Islet of Langerhans (tissue), 1 donor: ENCODE measurements around a stretch of chr10.

DNA sequence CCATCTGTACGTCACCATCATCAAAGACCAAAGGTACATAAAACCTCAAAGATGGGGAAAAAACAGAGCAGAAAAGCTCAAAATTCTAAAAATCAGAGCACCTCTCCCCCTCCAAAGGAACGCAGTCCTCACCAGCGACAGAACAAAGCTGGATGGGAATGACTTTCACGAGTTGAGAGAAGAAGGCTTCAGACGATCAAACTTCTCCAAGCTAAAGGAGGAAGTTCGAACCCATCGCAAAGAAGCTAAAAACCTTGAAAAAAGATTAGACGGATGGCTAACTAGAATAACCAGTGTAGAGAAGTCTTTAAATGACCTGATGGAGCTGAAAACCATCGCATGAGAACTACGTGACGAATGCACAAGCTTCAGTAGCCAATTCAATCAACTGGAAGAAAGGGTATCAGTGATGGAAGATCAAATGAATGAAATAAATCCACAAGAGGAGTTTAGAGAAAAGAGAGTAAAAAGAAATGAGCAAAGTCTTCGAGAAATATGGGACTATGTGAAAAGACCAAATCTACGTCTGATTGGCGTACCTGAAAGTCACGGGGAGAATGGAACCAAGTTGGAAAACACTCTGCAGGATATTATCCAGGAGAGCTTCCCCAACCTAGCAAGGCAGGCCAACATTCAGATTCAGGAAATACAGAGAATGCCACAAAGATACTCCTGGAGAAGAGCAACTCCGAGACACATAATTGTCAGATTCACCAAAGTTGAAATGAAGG is 16.0 kb downstream of the ZMYND11 start:
- RRBS, result no CpG with 5 or more reads among the region's 16 CpGs

DNA sequence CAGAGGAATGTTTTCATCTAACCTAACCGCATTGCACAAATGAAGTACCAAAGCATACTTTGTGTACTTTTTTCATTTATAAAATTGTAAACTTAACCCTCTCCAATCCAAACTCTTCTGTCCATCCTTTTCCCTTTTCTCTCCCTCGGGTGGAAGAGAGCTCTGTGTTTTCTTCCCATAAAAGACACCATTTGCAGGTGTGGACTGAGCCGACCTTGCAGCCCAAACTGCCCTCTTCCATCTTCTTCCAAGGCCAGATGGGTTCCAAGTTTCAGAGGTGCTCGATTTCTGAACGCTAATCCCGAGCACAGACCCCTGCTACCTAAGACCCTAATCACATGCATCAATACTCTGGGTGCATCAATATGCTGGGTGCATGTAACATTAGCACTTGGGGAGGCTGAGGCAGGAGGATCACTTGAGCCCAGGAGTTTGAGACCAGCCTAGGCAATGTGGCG is 158.7 kb downstream of the ZMYND11 start:
- RRBS, result no CpG with 5 or more reads among the region's 7 CpGs

DNA sequence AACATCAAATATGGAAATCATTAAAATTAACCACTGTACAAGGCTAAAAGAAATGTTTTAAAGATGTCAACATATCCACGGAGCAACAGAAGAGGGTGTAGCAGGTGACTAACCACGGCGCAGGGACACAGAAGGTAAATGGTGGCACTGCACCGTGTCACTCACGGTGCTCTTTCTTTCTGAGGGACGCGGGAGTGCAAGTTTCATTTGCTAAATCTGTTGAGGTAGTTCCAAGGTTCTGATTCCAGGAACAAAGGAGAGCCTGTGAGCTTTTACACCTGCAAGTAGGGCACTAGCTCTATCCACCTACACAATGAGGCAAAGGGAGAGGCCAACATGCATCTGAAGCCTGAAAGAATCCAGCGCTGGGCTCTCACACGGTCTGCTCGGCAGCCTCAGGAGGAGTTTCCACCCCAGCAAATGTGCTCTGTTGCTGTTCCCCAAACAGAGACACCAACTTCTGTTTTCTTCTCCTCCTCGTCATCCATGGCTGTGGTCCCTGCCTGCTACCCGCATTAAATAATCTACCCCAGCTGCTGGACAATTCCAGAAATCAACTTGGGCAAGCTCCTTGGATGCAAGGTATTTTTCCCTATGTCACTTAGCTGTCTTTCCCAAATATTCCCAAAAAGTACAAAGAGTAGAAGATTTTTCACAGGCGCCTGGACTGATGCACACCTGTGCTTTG is 176.6 kb downstream of the ZMYND11 start:
- RRBS, result no CpG with 5 or more reads among the region's 13 CpGs

GRCh38 chr10:369762-370178 is 234.5 kb downstream of the ZMYND11 start:
- RRBS, result no CpG with 5 or more reads among the region's 9 CpGs

DNA sequence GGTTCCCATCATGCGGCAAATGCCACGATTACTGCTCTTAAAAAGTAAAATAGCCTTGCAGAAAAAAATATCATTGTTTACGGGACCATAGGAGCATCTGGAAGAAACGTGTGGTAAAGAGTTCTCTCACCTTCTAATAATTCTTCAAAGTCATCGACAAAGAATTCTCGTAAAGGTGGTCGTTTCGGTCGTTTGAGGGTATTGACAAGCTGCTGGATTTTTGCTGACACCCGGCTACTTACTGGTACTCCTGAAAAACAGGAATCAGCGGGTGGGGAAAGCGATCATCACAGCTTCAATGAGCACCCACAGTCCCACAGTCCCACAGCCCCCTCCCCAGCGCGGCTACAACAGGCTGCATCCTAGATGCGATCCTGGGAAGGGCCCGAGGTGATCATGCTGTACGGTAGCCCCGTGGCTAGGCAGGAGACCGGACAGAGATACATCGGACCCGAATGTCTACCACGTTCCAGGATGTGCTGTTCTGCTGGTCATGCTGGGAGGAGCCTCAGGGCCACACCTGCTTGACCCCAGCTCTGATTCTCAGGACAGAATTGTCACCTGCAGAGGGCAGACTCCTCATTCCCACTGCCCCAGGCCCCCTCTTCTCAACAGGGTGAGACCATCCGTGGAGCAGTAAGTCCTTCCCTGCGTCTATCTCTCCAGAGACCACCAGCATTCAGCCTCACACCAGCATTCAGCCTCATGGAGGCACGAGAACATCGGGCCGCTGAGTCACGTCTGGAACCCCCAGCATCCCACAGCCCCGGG is 273.6 kb downstream of the DIP2C start:
- RRBS, result no CpG with 5 or more reads among the region's 29 CpGs

DNA sequence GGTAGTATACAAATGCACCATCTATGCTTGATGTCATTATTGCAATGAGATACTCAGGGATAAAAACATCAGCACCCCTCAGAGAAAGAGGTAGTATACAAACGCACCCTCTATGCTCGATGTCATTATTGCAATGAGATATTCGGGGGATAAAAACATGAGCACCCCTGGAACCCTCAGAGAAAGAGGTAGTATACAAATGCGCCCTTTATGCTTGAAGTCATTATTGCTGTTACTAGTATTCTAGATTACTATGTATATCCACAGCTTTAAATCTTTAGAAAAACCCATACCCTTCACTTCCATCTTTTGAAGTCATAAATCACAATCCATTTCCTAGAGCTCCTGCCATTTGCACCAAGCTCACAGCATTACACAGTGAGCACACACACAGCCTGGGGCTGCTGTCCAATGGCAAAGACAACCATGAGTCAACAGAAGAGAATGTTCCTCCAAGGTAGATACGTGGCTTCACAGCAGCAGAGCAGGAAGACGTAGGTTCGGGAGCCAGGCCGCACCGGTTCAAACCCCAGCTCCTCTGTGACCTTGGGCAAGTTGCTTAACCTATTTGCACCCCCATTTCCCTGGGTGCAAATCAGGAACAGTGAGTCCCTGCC is 234.7 kb downstream of the DIP2C start:
- RRBS, result no CpG with 5 or more reads among the region's 9 CpGs

DNA sequence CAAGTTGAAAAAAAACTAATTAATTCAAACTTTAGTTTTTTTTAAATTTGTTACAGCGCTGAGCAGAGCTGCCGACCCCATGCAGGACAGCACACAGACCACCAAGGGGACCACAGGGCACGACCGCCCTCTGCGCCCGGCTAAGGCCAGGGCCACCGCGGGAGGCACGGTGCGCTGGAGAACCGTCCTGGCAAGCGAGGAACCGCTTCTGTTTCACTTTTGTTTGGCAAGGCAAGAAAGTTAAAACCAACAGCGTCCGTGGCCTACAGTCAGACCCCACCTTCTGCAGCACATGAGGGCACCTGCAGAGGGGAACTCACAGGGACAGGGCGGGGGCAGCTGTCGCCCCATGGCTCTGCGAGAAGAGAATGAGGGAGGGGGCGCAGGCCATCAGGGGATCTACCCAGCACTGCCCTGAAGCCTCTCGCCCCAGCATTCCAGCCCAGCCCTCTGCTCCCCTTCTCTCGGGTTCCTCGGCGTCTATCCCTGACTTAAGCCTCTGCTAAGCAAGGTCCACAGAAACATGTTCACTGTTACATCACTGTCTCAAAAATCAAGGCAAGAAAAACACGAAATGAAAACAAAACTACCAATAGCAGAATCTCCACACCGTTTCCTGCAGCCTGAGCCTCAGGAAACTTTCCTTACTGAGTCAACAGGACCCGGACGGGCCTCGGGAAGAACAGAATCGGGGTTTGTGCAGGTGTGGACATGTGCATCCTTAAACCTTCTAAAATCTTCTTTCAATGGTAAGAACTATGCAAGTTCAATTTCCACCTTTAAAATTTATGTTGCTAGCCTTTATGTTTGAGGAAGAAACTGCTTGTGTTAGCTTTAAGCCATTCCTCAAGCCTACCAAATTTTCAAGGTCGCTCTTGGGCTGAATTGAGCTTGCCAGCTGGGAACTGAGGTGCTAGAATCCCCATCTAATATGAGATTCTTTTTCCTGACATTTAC is 204.2 kb downstream of the DIP2C start:
- RRBS, result no CpG with 5 or more reads among the region's 30 CpGs

DNA sequence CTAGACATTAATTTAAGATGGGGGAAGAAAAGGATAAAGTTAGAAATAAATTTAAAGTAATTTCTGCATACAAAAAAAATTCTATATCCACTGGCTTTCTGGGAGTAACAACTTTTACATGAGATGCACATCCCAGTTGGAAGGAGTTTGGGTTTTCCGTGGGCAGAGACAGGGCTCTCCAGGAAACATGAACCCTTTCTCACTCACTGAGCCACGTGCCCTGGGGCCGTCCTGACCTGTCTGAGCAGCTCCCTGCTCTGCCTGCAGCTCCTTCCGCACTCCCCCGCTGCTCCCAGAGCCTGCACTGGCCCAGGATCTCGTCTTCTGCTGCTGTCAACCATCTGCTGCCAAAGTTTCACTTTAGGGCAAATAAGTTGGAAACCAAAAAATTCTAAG is 169.1 kb downstream of the DIP2C start:
- RRBS, result no CpG with 5 or more reads among the region's 6 CpGs

DNA sequence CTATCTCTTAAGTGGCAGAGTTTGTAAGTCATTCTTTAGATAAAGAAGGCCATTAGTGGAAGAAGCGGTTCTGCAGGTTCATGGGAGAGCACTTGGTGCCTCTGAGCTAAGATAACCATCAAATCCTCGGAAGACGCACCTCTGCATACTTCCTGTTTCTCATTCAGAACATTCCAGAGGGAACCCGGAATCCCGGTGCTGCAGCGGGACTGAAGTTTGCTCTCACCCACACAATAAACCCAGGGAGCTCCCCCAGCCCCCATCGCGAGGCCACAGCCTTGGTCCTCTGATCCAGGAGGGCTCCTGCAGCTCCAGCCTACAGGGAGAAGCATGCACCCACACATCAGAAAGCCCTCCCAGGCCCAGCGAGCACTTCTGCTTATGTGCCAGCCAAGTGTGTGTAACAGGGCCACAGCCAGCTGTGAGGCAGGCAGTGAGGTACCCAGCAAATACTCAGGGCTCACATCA is 142.5 kb downstream of the DIP2C start:
- RRBS, result no CpG with 5 or more reads among the region's 9 CpGs

DNA sequence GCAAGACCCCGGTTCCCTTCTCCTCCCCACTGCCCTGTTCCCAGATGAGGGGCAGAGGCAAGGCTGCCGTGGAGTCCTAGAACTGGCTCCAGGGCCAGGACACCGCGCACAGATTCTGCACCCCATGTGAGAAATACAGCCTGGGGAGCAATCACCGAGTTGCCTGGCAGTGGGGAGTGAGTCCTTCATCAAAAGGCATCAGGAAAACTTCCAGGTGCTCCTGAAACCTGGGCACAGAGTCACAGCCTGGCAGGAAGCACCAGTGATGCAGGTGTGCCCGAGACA is 134.9 kb downstream of the DIP2C start:
- RRBS, result no CpG with 5 or more reads among the region's 6 CpGs

DNA sequence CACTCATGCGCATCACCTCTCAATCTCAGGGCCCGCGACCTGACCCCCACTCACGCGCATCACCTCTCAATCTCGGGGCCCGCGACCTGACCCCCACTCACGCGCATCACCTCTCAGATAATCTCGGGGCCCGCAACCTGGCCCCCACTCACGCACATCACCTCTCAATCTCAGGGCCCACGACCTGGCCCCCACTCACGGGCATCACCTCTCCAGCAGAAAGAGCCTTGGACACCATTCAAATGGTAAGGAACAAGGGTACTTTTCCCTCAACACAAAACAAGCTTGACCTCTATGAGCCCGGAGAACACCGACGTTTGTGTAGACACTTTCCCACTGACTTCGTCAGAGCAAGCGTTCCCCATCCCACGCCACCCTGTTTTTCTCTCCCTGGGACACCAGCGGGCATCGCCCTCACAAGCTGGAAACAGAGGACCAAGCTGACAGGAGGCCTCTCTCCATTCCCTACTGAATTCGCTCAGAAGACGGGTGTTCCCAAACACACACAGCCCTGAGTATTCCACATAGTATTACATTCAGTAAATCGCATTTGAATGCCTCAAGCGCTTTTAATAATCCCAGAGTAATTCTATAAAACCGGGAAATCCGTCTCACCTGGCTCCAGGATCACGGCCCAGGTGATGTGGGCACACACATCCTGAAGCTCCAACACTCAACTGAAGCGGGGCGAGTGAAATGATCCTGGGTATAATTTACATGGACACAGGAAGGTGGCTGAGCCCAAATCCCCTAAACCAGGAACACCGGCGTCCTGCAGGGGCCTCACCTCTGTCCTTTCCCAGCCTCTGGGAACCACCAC is 104.4 kb downstream of the DIP2C start:
- RRBS, result no CpG with 5 or more reads among the region's 34 CpGs

GRCh38 chr10:645487-645990 is 43.9 kb downstream of the DIP2C start:
- RRBS, result no CpG with 5 or more reads among the region's 5 CpGs

- RRBS, result no CpG with 5 or more reads among the region's 13 CpGs
Measured at GRCh38 chr10:693307-694044, 4.0 kb upstream of the DIP2C start.

DNA sequence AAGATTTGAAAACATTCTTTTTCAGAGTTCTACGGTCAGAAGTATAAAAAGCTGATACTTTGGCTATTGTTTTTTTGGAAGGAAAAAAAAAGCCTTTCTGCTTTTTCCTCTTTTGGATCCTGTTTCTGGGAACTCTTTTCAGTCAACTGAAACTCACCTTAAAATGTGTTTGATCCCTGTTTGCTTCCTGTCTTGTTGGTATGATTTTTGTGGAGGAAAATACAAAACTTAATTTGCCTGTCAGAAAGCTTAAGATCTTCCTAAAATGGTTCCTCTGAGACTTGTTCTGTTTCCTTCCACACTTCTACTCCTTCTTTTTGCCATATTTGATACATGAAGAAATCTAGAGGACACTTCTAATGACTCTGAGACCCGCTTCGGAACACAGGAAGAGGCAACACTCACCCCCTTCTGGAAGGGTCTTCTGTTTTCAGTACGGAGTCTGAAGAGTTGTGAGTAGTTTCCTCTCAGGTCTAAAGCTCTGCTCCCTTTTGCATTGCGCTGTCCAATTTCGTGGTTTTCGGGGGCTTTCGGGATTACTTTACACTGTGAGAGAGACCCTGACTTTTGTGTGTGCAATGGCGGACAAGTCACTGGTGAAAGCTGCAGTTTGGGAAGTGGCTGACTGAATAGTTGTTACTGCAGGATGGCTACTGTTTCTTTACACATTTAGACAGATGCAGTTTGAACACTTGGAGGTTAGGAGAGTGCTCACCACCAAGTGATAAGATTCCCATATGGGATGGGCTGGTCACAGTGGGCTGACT is 20.0 kb downstream of the LARP4B start:
- RRBS, result no CpG with 5 or more reads among the region's 9 CpGs

- RRBS, result no CpG with 5 or more reads among the region's 8 CpGs
Measured at GRCh38 chr10:971655-971936, 16.6 kb upstream of the GTPBP4 start.

DNA sequence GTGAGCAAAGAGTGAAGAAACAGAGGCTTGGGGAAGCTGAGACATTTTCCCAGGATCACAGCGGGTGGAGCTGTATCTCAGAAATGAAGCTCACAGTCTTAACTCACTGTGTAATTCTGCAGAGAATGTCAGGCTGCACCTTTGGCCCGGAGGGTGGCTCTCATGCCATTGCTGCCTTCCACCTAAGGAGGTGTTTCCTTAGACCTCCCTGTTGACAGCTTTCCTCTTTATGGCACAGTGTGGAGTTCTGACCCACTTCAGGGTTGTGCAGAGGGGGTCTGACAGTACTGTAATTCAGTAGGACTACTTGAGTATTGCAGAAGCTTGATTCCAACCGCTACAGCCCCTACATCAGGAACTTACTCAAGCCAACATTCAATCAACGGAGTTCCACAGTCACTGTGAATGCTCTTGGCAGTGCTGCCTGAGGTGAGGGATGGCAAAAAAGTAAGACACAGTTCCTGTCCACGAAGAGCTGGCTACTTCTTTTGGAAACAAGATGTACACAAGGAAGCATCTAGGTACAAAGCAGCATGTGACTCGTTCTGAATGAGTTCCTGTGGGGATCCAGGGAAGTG is 2.7 kb upstream of the GTPBP4 start:
- RRBS, result no CpG with 5 or more reads among the region's 6 CpGs

DNA sequence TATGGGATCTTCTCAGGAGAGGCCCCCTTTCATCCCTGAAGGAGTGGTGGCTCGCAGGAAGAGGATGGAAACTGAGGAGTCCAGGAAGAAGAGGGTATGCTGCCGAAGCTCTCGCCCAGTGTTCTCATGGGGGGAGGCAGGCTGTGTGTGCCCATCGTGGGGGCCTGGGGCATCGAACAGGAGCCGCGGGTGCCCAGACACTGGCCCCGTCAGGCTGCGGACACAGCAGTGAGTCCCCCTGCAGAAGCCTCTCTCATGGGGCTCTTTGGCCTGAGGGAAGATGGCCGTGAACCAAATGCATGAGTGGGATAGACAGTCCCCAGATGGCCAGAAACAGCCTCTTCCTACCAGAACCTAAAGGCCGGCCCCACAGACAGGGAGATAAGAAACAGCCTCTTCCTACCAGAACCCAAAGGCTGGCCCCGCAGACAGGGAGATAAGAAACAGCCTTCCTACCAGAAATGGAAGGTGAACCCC is 16.7 kb downstream of the IDI2 start:
- RRBS, result no CpG with 5 or more reads among the region's 12 CpGs

GRCh38 chr10:1044252-1044942 is 4.5 kb downstream of the IDI1 start:
- RRBS, result no CpG with 5 or more reads among the region's 6 CpGs

DNA sequence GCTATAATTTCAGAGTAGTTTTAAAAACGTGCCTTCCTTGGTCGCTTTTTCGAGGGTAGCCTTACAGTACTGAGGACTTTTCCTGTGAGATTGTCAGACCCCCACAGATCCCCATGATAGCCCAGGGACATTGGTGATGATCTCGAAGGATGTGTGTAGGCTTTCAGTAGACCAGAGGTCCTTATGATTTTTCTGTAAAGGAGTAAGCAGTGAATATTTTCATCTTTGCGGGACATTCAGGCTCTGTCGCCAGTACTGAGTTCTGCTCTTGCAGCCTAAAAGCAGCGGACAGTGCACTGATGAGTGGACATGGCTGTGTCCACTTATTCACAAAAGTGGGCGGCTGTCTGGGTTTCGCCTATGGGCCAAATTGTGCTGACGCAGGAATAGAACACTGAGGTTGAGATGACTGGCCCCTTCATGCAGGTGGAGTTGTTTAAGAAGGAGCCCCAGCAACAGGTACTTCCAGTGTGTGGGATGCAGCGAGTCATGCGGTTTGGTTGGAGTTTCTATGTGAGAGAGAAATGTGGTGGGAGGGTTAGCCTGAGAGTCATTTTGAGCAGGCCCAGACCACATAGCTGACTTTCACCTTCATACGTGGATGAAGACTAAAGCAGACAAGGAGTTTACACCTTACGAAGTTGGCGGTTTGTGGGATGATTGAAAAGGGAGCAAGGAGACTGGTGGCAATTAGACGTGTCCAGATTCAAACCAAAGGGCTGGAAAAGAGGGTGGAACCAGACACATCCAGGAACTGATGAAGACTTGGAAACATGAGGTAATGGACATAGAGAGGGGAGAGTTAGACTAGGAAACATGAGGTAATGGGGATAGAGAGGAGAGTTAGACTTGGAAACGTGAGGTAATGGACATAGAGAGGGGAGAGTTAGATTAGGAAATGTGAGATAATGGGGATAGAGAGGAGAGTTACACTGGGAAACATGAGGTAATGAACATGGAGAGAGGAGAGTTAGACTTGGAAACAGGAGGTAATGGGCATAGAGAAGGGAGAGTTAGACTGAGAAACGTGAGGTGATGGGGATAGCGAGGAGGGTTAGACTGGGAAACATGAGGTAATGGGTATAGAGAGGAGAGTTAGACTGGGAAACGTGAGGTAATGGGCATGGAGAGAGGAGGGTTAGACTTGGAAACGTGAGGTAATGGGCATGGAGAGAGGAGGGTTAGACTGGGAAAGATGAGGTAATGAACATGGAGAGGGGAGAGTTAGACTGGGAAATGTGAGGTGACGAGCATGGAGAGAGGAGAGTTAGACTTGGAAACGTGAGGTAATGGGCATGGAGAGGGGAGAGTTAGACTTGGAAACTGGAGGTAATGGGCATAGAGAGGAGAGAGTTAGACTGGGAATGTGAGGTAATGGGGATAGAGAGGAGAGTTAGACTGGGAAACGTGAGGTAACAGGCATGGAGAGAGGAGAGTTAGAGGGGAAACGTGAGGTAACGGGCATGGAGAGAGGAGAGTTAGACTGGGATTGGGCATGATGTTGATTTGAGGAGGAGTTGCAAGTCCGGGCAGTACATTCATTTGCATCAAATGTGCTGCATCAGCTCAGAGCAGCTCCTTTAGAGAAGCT is 38.4 kb downstream of the WDR37 start:
- RRBS, result no CpG with 5 or more reads among the region's 27 CpGs

DNA sequence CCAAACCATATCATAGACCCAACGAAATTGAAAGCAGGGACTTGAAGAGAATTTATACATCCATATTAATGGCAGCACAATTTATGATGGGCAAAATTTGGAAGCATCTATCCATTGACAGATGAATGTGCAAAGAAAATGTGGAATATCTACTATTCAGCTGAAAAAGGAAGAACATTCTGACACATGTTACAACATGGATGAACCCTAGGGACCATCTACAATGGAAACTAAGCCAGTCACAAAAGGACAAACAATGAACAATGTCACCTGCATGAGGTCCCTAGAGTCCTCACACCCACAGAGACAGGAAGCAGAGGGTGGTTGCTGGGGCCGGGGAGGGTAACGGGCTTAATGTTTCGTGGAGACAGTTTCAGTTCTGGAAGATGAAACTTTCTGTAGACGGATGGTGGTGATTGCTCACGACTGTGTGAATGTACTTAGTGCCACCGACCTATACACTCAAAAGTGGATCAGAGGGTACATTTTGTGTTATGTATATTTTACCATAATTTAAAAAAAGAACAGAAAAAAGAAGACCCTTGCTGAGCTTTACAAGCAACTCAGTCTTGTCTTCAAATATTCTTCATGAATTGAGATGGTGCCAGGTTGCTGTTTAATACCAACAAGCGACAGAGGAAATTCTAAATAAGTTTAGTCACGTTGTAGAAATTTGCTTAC is 282.9 kb downstream of the ADARB2 start:
- RRBS, result no CpG with 5 or more reads among the region's 9 CpGs